Gastroesophageal sphincter (tissue), 4 donors: ENCODE data around the gene LPGAT1.

- PRO-cap: no peak
- RAMPAGE, long total RNA, 4 experiments: no peak in any of the 4 experiments
These were observed 3.2 kb downstream of the TRAF5 start for GRCh38 chr1:211329634-211330386.

DNA sequence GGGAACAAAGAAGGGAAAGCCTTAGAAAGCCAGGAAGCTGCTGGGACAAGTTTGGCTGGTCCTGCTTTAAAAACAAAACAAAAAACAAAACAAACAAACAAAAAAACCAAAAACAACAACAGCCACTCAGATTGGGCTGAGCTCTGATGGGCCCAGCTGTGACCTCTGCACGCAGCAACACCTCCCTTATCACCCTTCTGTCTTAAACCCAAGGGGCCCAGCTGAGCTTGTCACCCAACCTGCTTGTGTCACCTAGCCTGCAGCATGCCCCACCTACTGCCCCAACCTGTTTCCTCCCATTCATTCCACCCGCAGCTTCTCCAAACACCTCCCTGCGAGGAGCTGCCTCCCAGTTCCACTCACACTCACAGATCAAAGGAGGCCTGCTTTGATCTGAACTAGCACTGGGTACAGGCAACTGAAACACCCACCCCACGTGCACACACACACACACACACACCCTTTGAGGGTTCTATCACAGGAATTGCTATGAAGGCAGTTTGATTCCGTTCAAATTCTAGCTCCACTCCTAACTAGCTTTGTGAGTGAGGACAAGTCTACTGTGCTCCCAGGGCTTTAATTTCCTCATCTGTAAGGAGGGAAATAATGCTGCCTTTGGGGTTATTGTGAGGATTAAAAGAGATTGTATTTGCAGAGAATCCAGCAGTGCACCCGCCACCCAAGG lies 36.9 kb downstream of the SLC30A1 start:
- PRO-cap: no peak
- RAMPAGE, long total RNA, 4 experiments: no peak in any of the 4 experiments

- PRO-cap: no peak
- RAMPAGE, long total RNA, 4 experiments: no peak in any of the 4 experiments
These were observed 4.9 kb downstream of the SLC30A1 start for GRCh38 chr1:211573821-211574725.

DNA sequence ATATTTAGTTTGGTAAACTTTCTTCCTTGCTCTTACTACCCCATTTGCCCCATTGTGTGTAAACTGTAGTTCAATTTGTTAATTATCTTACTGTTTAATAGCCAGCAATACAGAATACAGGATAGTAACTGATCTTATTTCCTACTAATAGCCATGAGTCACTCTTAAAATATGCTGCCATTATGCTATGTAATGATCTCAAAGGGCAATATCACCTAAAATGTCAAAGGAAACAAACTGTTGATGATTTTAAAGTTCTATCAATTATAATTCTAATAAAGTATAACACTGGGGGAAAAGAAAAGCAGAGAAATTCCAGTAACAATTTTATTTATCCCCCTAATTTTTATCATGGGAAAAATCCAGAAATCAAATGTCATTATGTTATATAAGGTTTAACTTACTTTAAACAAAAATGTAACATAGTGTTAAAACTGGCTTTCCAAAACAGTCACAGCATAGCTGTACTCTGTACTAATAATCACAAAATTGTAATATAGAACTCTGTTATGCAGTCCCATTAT lies 4.2 kb downstream of the SLC30A1 start:
- PRO-cap: no peak
- RAMPAGE, long total RNA, 4 experiments: no peak in any of the 4 experiments

DNA sequence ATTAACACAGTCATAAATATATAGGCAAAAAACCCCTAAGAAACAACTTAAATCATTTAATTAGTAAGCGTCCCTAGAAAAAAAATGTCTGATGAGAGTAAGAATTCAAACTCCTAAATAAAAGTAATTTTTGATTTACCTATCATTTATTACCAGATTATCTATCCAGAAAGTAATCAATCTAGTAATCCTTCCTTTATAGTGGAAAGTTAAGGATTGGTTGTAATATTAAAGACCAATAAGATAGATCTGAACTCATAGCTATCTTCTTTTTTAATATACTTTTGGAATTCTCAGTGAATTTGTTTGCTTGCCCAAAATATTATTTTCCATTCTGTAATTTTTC lies 71.0 kb upstream of the NEK2 start:
- PRO-cap: no peak
- RAMPAGE, long total RNA, 4 experiments: no peak in any of the 4 experiments

DNA sequence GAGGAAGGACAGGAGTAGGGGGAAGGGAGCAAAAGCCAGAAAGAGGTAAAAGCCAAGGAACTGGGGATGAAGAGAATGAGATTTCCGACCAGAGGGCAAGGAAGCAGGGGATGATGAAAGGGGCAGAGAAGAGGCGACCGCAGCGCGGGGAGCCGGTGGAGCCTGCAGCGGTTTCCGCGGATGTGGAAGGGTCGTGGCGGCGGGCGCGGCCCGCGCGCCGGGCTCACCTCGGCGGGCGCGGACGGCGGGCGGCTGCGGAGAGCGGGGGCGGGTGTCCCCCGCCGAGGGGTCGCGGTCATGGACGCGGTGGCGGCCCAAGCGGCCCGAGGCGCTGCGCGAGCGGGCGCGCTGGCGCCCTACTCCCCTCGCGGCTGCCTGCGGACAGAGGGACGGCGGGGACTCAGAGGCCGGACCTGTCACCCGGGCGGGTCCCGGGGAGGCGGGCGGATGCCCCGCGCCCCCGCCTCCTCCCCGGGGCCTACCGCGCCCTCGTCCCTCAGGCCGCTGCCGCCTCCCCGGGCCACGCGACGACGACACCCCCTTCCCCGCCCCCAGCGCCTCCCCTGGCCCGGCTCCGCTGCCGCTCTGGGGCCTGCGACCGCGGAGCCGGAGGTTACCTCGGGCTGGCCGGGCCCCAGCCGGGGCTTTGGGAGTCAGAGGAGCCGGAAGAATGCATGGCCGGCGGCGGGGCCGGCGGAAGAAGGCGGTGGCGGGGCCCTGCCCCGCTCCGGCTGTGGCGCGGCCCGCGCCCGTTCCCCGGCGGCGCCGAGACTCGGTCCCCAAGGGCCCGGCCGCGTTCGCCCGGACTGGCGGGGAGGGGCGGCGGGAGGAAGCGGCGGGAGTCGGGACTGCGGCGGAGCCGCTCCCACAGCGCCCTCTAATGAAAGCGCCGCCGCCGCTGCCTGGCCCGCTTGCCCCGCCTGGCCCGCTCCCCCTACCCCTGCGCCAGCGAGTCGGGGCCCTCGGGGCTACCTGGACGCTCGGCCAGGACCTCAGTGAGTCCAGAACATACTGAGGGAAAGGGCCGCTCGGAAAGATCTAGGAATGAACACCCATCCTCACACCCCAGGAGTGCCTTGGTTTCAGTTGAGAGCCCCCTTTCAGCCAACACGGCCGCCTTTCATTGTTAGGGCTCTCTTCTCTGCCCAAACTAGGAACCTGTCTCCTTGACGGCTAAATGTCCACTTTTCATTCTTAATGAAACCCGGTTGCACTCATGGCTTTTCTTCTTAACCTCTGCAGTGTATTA lies at the start of gene LPGAT1:
Gene LPGAT1, minus strand, starts transcription at position 808 of the 1,249 bp plus-strand sequence.
- PRO-cap: bidirectional peak, plus-strand start at position 419 of the sequence, minus-strand start at position 383 of the sequence; bidirectional peak, plus-strand start at position 998 of the sequence, minus-strand start at position 774 of the sequence
- RAMPAGE, long total RNA, 4 experiments: no peak in any of the 4 experiments

GRCh38 chr1:211958049-211958490 lies 77.3 kb downstream of the INTS7 start:
- PRO-cap: no peak
- RAMPAGE, long total RNA, 4 experiments: no peak in any of the 4 experiments

DNA sequence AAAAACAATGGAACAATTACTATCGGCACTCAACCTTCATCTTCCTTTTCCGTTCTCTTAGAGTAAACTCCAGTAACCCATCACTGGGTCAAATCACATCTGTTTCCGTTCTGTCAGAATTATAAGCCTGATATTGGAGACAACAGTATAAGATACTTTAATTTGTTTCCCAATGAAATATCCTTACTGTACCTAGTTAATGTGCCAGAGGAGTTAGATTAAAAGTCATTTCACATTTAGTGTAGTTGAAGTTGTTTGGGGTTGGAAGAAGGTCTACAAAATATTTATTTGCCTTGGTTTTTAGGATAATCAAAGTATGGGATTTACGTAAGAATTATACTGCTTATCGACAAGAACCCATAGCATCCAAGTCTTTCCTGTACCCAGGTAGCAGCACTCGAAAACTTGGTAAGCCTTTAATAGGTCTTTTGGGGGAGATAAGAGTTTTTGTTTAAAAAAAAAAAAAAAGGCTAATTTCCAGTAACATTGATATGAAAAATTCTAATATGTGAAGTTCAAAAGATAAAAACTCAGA lies 32.4 kb downstream of the DTL start:
- PRO-cap: no peak
- RAMPAGE, long total RNA, 4 experiments: no peak in any of the 4 experiments

DNA sequence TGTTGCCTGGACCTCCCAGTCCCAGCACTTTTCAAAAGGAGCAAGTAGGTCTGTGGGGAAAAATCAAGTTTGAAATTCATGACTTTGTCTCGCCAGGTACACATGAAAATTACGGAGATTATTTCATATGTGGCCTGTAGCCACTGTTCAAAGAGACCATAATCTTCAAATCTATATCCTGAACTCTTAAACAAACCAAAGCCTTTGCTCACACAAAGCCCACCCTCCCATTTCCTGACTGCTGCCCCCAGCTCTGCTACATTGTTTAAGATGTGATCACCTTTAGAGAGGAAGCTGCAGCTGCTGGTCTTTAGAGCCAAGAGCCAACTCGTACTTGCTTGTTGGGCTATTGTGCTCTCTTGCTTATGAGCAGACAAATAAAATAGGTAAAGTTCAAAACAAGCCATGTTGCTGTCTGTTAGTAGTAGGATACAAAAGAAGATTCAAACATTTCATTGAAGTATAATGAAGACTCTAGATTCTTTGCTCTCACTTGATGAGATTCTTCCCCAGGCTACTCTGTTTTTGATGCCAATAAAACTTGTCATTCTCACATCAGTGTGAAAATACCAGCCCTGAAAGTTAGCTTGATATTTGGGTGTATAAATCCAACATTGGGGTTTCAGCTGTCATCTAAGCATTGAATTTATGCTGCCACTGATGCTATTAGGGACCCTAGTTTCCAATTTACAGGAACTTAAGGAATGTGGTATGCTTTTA lies 72.0 kb downstream of the DTL start:
- PRO-cap: no peak
- RAMPAGE, long total RNA, 4 experiments: no peak in any of the 4 experiments

DNA sequence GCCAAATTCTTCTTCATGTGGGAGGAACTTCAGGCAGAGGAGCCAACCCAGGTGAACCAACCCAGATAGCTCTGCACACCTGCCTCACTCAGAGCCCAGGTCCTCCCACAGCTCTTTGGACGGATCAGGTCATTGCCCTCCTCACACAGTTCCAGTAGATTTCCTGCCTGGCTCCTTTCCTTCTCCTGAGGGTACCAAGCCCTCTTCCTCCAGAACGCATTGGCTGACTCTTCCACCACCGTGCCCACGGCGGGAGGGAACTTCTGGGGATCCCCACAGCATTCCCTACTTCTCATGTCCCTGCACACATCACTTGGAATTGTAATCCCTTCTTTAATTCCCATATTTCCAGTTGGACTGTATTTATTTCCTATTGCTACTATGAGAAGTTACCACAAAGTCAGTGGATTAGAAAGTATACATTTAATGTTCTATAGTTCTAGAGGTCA lies 121.9 kb downstream of the DTL start:
- PRO-cap: no peak
- RAMPAGE, long total RNA, 4 experiments: no peak in any of the 4 experiments

- PRO-cap: unidirectional peak, plus-strand start at chr1:212225776
- RAMPAGE, long total RNA, 4 experiments: no peak in any of the 4 experiments
These were observed 59.6 kb upstream of the PPP2R5A start for GRCh38 chr1:212225197-212226480.

- PRO-cap: unidirectional peak, plus-strand start at chr1:212310260
- RAMPAGE, long total RNA, 4 experiments: no peak in any of the 4 experiments
These were observed 24.9 kb downstream of the PPP2R5A start for GRCh38 chr1:212310157-212310470.

DNA sequence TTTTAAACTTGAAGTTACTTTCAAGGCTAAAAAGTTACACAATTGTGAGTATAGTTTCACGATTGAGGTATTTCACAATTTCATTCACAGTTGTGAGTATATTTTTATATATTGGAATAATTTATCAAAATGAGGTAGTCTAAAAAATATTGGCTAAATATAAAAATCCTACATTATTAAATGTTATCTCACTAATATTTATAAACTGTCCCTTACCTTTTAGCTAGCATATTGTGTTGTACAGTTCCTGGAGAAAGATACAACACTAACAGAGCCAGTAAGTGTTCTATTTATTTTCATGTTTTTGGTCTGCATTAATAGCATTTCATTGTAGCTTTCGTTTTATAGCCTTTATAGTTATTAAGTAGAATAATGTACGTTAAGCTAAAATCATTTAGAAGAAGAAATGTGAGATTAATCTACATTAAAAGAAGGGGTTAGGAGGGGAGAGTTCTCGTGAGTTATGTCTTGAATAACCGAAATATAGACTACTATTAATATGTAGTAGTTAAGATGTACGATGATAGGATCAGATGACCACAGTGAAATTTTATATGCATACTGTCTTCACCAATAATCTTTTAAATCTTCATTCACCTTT lies 63.9 kb downstream of the PPP2R5A start:
- PRO-cap: no peak
- RAMPAGE, long total RNA, 4 experiments: start-site peak on the plus strand in 1 of 4 experiments, centred at position 219 of the sequence, 11 reads per replicate

GRCh38 chr1:212356263-212357522 lies 58.0 kb downstream of the PACC1 start:
- PRO-cap: no peak
- RAMPAGE, long total RNA, 4 experiments: no peak in any of the 4 experiments

DNA sequence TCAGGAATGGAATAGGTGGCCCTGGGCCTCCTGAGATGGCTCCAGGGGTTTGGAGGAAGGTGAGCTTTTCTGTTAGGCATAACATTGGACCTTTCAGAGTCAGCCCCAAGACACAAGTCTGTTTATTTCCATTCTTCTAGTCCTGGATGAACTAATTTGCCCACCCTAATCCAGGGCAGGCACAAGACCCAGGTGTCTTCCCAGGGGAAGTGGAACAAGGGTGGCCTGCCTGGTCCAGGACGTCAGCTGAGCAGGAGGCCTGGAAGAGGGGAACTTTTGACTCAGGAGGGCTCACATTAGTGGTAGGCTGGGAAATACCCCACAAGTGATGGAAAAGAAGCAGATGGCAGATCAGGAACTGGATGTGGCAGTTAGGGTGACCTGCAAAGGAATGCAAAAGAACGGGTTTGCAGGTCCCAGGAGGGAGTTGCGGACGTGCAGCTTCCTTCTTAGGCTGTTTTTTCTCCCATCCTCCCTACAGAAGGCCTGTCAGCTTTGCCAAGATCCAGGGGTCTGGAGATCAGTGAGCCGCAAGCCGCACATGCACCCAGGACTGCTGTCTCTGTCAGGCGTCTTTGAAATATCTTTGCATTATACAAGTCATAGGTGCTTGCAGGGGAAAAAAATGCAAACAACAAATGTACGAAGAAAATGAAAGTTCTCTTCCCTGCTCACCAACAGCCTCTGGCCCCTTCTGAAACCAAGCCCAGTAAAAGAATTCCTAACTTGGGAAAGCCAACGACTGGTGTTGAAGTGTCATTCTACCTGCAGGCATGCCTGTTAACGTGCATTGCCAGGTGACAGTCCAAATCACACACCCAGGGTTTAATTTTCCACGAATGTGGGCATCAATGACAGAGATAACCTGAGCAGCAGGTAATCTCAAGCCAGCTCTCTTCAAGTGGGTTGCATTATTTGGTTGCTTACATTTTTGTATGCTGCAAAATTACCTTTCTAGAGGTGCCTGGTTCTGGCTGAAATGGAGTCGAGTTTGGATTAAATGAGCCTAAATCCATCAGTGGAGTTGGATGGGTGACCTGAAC lies 34.3 kb downstream of the NENF start:
- PRO-cap: no peak
- RAMPAGE, long total RNA, 4 experiments: no peak in any of the 4 experiments

DNA sequence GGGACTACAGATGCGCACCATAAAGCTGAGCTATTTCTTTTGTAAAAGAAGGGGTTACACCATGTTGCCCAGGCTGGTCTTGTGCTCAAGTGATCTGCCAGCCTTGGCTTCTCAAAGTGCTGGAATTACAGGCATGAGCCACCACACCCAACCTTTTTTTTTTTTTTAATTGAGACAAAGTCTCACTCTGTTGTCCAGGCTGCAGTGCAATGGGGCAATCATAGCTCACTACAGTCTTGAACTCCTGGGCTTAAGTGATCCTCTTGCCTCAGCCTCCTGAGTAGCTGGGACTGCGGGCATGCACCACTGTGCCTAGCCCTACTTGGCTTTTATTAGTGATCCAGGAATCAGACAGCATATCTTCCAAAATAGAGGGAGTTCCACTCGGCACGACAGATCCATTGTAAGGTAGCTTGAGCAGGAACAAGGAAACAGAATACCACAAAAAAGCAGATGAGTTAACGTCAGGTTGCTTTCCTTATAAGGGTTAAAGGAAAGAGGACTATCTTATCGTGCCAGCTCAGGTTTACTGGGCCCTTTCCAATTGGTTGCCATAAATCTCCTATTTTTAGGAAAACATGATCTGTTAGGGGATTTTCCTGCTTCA lies 45.1 kb downstream of the NENF start:
- PRO-cap: no peak
- RAMPAGE, long total RNA, 4 experiments: no peak in any of the 4 experiments

GRCh38 chr1:212566428-212567050 lies 42.0 kb upstream of the ATF3 start:
- PRO-cap: unidirectional peak, plus-strand start at chr1:212566715; bidirectional peak, plus-strand start at chr1:212566899, minus-strand start at chr1:212566871
- RAMPAGE, long total RNA, 4 experiments: no peak in any of the 4 experiments

- PRO-cap: unidirectional peak, minus-strand start at chr1:212567266
- RAMPAGE, long total RNA, 4 experiments: no peak in any of the 4 experiments
These were observed 41.4 kb upstream of the ATF3 start for GRCh38 chr1:212567051-212567682.

DNA sequence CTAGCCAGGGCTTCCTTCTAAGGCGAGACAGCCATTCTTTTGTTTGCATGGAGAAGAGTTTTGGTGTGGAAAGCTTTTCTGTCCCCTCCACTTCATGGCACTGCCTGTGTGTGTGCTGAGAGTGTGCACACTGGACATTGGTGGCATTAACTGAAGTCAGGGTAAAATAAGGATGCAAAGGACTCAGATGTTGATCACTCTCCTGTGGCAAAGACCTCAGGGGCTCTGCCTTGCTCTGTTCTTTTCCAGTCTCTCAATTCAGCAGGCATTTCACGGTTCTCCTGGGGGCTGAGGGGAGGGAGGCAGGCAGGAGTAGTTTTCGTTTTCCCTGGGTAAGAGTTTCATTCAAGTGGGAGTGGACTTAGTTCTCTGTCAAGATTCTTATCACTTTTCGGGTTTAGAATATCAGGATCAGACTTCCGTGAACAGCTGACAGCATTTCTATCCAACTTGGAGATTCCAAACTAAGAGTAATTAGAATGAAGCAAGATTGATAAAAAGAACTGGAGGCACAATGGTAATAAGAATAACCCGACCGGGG lies 2.6 kb upstream of the ATF3 start:
- PRO-cap: no peak
- RAMPAGE, long total RNA, 4 experiments: no peak in any of the 4 experiments

GRCh38 chr1:212728613-212728991 lies 29.0 kb upstream of the BATF3 start:
- PRO-cap: no peak
- RAMPAGE, long total RNA, 4 experiments: no peak in any of the 4 experiments